Lower leg skin (tissue), 2 donors: ENCODE measurements around the gene RLF.

- PRO-cap, result no peak
- RAMPAGE, long total RNA, 2 experiments, result start-site peak on the plus strand in 2 of 2 experiments, at chr1:39444609-39444833 at its widest, 18 to 93 reads per replicate
Measured at GRCh38 chr1:39444627-39444982, 46.8 kb upstream of the BMP8A start.

- PRO-cap, result no peak
- RAMPAGE, long total RNA, 2 experiments, result start-site peak on the plus strand in 2 of 2 experiments, at chr1:39458993-39459215 at its widest, 18 to 274 reads per replicate
Measured at GRCh38 chr1:39458890-39459551, 32.4 kb upstream of the BMP8A start.

DNA sequence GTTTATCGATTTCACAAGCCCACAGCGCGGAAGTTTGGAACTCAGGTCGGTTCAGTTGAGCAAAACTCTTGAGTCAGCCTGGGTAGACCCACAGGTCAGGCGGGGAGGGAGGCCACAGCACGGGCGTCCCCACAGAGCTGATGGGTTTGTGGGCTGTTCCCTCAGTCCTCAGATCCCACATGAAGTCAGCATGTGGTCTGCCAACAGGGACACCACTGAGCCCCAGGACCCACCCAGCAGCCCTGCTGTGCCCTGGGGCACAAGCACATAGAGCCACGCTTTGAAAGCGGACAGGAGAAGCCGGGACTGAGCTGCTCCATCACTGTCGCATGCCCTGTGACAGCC is 17.4 kb downstream of the BMP8A start:
- PRO-cap, result no peak
- RAMPAGE, long total RNA, 2 experiments, result no peak in any of the 2 experiments

DNA sequence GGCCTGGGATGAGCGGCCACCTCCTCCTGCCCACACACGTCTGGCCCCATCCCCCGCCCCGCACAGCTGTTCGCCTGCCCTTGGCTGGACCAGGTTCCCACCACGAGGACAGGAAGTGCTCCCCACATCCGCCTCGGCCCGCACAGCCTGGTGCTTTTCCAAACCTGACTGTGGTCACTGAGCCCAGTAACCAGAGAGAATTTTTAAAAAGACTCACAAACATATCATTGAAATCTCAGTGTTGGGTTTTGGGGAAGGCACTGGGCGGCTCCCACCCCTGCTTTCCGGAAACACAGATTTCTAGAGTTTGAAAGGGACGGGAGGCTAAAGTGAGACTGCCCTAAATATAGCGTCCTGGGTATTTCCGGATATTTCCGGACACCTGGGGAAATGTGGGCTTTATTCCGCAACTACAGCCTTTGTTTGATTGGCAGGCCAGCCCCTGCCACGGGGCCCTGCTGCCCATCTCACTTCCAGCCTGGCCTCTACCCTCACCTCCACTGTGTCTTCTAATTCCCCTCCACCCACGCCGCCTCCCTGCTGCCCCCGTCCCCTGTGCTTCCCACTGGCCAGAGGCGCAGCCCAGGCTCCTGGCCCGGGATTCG is 18.2 kb downstream of the BMP8A start:
- PRO-cap, result no peak
- RAMPAGE, long total RNA, 2 experiments, result no peak in any of the 2 experiments

DNA sequence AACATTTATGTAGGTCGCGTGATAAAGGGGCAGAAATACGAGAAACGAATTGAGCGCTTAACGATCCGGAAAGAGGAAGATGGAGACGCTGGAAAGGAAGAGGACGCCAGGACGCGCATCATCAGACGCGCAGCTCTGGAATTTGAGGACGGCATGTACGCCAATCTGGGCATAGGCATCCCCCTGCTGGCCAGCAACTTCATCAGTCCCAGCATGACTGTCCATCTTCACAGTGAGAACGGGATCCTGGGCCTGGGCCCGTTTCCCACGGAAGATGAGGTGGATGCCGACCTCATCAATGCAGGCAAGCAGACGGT is 24.2 kb downstream of the BMP8A start:
- PRO-cap, result no peak
- RAMPAGE, long total RNA, 2 experiments, result no peak in any of the 2 experiments

GRCh38 chr1:39562918-39563955 is 13.4 kb downstream of the PABPC4 start:
- PRO-cap, result no peak
- RAMPAGE, long total RNA, 2 experiments, result no peak in any of the 2 experiments

DNA sequence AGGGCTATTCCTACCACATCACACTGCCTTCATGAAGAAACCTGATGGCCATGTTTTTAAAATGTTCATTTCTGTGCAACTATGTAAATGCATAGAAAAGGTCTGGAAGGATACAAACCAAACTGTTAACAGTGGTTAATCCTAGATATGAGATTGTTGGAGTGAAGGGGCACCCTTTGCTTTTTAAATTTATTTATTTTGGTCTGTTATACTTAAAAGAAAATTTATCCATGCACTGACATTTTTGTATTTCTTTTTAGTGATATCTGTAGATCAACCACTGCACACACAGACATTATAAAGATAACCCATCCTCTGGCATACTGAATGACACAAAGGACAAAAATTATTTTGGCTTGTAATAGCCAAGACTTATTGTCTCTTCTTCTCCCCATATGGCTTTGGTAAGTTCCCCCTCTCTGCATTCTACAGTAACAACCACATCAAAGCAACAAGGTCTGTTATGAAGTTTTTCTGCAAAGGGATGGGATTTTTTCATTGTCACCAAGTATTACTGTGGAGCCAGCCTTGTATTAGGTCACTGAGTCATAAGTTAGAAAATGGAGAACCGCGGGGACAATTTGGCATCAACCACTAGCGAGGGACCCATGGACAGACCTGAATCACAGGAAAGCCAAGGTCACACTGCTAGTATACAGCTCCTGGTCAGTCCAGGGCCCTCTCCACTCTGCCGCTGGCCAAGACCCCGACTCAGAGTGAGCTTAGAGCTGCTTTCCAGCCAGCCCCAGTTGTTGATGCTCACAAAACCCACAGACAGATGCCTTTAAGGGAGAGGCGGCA is 6.2 kb downstream of the PABPC4 start:
- PRO-cap, result no peak
- RAMPAGE, long total RNA, 2 experiments, result no peak in any of the 2 experiments

DNA sequence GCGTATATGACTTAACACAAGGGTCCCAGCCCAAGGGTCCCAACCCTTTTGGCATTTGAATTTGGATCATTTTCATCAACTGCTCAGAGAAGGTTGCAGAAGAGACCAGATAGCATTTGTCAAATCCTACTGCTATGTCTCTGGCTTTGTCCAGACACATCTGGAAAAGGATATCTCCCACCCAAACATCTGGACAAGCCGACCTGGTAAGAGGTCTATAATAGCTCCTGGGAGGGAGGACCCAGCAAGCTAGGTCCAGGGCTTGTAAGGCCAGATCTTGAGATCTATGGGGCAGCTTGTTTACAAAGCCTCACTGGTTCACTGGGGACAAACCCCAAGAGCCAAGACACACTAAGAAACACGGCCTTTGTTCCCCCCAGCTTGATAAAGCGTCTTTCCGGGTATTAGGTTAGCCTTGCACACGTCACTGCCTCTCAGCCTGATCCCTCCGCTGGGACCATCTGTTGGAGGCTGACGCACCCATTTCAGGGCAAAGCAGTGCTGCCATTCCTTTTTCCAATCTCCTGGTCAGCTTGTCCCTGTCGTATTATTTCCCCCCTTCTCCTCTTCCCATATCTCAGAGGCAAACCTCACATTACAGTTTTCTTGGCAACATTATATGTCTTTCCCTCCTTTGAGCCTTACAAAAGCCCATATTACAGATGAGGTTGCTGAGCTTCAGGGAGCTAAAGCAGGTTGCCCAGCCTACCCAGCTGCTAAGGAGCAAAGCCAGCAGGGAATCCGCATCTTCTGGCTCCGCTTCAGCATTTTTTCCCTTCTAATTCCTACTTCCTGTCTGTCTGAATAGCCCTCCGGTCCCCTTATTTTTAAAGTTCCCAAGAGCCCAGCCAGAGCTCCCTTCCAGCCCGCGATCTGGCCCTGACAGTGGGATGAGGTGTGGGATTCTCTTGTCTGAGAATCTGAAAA is 4.2 kb downstream of the HEYL start:
- PRO-cap, result no peak
- RAMPAGE, long total RNA, 2 experiments, result no peak in any of the 2 experiments

- PRO-cap, result no peak
- RAMPAGE, long total RNA, 2 experiments, result no peak in any of the 2 experiments
Measured at GRCh38 chr1:39680837-39681202, 8.9 kb upstream of the NT5C1A start.

DNA sequence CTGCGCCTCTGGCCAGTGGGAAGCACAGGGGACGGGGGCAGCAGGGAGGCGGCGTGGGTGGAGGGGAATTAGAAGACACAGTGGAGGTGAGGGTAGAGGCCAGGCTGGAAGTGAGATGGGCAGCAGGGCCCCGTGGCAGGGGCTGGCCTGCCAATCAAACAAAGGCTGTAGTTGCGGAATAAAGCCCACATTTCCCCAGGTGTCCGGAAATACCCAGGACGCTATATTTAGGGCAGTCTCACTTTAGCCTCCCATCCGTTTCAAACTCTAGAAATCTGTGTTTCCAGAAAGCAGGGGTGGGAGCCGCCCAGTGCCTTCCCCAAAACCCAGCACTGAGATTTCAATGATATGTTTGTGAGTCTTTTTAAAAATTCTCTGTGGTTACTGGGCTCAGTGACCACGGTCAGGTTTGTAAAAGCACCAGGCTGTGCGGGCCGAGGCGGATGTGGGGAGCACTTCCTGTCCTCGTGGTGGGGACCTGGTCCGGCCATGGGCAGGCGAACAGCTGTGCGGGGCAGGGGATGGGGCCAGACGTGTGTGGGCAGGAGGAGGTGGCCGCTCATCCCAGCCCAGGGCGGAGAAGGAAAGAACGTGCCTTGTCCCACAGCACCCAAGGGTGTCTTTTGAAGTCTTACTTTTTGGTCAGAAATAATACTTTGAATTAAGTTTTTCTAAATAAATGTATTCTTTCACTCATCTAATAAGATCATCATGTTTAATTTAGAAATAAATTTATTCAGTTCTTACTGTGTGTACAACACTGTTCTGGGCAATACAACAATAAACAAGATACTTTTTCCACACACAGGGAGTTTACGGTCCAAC is 5.1 kb upstream of the OXCT2 start:
- PRO-cap, result no peak
- RAMPAGE, long total RNA, 2 experiments, result no peak in any of the 2 experiments

DNA sequence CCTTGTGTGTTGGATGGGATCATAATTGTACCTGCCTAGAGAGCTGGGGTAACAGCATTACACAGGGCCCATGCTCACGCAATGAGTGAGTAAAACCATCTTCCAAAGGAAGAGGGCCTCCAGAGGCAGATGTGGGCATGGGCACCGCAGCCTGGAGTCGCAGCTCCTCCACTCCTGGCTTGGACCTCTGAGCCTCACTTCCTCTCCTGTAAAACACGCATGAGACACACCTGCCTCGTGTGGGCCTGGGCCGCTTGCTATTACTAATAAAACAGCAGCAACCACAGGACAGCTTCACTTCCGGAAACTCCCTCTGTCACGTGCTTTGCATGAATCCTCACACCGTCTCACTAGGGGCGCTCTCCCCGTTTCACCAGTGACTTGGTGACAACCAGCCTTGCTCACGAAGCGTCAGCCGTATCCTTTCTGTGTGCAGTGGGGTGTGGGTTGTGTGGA is 10.4 kb upstream of the BMP8B start:
- PRO-cap, result bidirectional peak, plus-strand start at position 387 of the sequence, minus-strand start at position 308 of the sequence
- RAMPAGE, long total RNA, 2 experiments, result no peak in any of the 2 experiments

GRCh38 chr1:39799778-39799977 is 11.0 kb upstream of the BMP8B start:
- PRO-cap, result unidirectional peak, minus-strand start at chr1:39799835
- RAMPAGE, long total RNA, 2 experiments, result no peak in any of the 2 experiments

GRCh38 chr1:39840938-39841829 is 42.1 kb downstream of the TRIT1 start:
- PRO-cap, result no peak
- RAMPAGE, long total RNA, 2 experiments, result no peak in any of the 2 experiments

DNA sequence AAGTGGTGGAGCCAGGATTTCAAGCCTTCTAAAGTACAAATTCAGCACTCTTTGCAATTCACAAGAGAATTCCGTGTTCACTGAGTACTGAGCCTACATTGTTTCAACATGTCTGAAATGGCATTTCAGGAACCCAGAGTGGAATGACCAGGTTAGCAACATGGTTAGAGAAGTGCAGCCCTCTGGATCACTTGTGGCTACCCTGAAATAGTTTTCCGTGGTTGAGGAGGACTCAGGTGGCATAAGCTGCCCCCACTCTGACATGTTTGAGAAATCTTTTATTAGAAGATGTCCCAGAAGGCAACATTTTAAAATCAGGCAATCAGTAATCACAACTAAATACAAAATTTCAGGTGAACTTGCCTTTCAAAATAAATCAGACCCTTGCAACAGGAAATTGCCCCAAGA is 6.5 kb downstream of the MYCL start:
- PRO-cap, result no peak
- RAMPAGE, long total RNA, 2 experiments, result no peak in any of the 2 experiments

- PRO-cap, result no peak
- RAMPAGE, long total RNA, 2 experiments, result no peak in any of the 2 experiments
Measured at GRCh38 chr1:39900378-39901466, 995 bp downstream of the MYCL start.

DNA sequence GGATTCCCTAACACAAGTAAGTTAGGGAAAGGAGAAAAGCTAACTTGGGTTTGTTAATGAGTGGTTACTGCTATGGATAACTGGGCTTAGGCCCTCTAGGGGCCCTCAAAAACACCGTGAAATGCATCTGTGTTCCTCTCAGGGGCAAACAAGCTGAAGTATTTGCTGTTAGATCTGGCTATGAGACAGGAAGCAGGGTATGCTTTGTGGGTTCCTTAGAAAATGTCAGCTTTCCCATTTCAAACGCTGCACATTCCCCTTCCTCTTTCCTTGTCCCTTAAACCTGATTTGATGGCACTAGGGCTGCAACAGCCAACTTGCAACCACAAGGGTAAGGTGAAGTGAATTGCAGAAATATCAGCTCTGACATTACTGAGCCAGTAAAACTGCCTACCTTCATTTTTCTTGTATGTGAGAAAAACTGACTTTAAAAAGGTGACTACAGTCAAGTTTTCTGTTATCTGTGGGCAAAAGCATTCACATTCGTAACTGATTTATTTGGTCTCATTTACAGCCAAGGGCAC is 5.6 kb upstream of the CAP1 start:
- PRO-cap, result no peak
- RAMPAGE, long total RNA, 2 experiments, result no peak in any of the 2 experiments

- PRO-cap, result no peak
- RAMPAGE, long total RNA, 2 experiments, result no peak in any of the 2 experiments
Measured at GRCh38 chr1:40072056-40073143, 24.7 kb downstream of the PPT1 start.

DNA sequence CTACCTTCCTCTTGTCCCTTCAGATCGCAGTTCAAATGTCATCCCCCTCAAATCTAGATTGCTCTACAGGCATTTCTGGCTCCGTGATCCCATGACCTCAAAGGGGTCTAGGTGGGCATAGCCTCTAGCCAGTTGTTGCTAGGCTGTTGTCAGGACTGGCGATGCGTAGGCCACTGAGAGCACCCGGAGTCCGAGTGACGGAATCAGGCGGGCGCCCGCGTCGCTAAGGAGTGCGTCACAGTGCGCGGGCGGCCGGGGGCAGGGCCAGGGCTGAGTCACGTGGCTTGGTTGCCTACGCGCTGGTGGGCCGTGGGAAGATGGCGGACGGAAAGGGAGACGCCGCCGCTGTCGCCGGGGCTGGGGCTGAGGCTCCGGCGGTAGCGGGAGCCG is at the start of gene RLF:
TSS of gene RLF (plus strand) at position 305 of the 390 bp plus-strand sequence.
- PRO-cap, result bidirectional peak, plus-strand start at position 305 of the sequence, minus-strand start at position 196 of the sequence
- RAMPAGE, long total RNA, 2 experiments, result start-site peak on the plus strand in 2 of 2 experiments, centred at positions 302 to 314 of the sequence, 113 to 430 reads per replicate

DNA sequence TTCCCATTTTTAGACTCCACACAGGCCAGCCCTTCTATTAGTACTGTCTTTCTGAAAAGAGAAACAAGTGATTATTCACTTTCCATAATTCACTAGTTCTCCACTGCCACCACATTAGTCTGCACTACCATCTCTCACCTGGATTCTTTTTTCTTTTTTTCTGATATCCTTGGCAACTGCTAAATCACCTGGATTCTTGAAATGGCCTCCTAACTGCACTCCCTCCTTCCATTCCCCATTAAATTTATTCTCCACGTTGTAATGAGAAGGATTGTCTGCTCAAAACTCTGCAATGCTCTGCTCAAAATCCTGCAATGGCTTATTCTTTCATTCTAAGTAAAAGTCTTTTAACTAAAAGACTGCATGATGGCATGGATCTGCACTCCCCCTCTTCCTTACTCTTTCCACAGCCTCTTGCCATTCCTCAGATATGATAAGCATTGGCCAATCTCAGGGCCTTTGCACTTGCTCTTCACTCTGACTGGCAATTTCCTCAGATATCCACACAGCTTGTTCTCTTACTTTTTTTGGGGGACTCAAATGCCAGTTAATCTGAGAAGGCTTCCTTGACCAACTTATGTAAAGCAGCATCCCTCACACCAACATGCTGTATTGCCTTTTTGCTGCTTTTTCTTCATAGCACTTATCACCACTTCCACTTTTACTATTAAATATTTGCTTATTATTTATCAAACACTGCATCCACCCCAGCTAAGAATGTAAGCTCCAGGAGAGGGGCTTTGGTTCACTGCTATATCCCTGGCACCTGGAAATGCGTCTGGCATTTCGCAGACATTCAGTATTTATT is 2.9 kb upstream of the ZMPSTE24 start:
- PRO-cap, result no peak
- RAMPAGE, long total RNA, 2 experiments, result no peak in any of the 2 experiments

DNA sequence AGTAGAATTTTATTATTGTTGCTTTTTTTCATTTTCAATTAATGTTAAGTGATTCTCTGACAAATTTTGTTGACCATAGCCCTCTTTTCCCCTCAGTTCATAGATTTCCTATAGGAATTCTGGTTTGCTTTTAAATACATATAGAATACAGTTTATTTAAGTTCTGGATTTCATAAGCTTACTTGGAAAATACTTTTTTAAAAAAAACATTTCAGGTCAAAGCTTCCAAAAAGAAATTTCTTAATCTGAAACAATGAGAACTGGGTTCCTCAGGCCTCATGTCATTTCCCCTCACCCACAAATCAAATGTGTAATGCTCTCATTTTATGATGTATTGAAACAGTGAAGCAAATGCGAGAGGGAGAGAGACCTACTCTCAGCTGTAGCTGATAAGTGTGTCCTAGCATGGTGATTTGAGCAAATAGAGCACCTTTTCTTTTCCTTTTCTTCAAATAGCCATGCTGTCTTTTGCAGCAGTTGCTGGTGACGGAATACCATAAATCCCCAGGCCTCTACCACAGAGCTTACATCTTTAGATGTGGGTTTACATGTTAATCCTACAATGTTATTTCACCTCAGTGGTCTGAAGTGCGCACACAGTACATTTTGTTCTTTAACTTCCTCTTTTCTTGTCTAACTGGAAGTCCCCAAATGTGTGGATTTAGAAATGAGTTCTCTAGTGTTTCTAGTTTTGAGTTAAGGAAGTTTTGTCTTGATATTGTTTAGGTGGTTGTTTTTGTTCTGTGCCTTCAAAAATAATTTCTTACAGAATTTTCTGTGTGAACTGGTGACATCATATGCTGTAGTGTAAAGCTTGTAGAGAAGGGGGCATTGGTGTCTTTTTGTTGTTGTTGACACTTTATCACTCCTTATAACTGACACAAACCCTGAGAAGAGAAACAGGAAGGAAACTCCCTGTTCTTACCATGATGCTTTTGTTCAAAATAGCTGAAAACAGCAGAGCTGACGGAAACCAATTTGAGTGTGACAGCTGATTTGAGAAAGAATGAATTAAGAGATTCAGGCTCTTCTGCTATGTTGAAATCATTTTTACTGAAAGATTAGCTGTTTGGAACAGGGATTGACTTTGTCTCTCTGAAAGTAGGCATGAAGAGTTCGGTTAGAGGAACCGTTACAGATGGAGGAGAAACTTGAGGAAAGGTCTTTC is 12.1 kb downstream of the SMAP2 start:
- PRO-cap, result no peak
- RAMPAGE, long total RNA, 2 experiments, result no peak in any of the 2 experiments